ENCODE measurements around the genes MARCHF11 and BASP1.

GRCh38 chr5:14507802-14508495 is 73.6 kb upstream of the OTULINL start:
- PRO-cap = no peak

DNA sequence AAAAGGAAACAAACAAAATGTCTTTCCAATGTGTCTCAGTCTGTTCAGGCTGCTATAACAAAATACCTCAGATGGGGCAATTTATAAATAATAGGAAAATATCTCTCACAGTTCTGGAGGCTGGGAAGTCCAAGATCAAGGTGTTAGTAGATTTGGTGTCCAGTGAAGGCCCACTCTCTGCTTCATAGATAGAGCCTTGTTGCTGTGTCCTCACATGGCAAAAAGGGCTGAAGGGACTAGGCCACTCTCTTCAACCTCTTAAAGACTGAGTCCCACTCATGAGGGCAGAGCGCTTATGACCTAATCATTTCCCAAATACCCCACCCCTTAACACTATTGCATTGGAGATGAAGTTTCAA is 8.9 kb upstream of the OTULINL start:
- PRO-cap = no peak

DNA sequence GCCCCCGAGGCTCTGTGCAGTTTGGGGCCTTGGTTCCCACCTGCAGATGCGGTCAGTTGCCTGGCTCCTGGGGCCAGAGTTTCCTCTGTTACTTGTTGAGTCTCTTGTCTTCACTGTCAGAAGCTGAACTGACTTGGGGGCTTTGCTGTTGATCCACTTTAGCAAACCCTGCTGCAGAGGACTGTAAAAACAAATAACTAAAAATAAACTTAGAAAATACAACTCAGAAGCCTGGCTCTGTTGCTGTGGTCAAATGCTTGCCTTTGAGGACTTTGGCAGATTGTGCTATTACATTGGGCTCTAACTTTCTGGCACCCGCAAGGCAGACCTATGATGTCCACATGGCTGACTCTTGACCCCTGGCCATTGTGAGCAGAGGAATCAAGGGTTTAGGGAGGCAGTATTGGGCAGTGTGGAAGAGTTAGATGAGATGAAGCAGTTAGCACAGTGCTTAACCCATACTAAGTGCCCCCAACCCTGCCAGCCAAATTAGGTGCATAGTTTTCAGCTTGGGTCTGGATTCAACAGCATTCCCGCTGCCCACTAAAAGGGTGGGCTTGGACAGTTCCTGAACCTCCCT is 34.0 kb downstream of the OTULIN start:
- PRO-cap = no peak

DNA sequence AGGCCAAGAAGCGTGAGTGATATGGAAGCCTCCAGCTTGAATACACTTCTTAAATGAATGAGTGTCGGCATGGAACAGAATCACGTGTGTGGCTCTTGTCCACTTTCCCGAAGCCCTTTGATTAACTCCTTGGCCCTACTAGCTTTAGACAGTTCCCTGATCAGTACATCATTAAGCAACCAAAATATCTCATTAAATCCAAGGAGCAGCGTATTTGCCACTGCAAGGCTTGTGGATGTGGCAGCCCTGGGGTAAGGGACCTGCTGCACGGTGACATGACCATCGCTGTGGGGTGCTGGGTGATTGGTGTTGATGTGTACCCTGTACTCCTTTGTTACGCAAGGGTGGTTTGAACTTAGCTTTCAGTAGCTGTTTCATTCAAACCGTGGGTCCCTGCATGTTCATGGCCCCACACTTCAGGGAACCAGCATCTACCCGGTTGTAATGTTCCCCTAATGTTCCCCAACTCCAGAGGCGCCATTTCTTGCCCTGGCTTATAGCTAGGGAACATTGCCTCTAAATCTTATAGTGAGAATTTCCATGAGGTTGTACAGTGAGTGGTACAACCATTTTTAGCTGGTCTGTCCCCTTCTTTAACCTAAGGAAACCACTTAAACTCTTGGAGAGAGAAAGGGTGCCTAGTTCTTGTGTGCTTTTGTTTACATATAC is 41.1 kb downstream of the OTULIN start:
- PRO-cap = no peak

DNA sequence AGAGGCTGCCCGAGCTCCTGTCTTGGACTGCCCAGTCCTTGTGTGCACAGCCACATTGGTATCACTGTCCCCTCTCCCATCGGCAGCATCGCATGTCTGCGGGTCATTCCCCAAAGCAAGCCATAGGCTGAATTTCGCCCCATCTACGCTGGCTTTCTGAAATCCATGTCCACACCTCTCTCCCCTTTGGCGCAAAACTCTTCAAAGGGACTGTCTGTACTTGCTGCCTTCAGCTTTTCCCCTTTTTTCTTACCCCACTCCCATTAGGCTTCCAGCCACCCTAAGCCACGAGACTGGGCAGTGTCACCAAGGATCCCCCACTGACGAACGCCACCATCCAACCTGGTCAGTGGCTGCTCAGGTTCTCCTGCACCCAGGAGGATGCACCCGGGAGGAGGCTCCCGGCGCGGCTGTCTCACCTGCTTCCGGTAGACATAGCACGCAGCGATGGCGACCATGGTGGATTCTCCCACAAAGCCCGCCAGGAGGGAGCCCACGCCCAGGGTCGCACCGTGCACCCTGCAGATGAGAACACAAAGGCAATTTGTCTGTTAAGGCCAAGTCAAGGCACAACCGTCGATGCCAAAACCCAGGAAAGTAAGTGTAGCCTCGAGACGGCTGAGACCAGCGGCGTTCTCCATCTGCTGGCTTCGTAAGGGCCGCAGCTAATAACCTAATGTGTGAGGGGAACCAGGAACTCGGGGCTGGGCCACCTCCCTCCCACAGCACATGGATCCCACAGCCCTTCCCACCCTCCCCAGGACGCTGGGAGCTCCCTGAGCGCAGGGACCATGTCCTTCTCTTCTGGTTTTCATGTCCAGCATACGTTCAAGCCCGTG is 48.2 kb downstream of the OTULIN start:
- PRO-cap = no peak

GRCh38 chr5:14722000-14722589 is 57.6 kb downstream of the OTULIN start:
- PRO-cap = no peak

- PRO-cap = no peak
These were observed 40.9 kb downstream of the ANKH start for GRCh38 chr5:14830571-14831279.

GRCh38 chr5:15745691-15746093 is 245.7 kb downstream of the FBXL7 start:
- PRO-cap = no peak

DNA sequence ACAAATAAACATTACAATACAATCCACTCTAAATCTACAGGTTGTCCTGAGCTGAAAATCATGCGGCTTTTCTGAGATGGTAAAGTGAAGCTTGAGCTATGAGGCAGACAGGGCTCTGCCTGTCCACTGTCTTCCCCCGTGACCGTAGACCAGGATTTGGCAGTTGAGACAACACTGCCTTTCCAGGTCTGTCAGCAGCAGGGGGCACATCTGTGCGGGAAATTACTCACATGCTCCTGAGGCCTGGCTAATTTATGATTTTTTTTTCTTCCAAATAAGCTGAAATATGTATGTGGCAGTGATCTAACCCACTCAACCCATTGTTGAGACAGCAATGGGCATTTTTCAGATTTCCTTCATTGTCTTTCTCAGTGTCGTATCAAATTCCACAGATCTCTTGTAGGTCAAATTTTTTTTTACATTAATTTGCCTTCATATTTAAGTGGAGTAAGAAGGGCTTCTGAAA is 307.9 kb downstream of the FBXL7 start:
- PRO-cap = no peak

GRCh38 chr5:16179532-16180320 is at the start of gene MARCHF11:
MARCHF11 (minus strand) TSS chr5:16179791.
- PRO-cap = no peak

DNA sequence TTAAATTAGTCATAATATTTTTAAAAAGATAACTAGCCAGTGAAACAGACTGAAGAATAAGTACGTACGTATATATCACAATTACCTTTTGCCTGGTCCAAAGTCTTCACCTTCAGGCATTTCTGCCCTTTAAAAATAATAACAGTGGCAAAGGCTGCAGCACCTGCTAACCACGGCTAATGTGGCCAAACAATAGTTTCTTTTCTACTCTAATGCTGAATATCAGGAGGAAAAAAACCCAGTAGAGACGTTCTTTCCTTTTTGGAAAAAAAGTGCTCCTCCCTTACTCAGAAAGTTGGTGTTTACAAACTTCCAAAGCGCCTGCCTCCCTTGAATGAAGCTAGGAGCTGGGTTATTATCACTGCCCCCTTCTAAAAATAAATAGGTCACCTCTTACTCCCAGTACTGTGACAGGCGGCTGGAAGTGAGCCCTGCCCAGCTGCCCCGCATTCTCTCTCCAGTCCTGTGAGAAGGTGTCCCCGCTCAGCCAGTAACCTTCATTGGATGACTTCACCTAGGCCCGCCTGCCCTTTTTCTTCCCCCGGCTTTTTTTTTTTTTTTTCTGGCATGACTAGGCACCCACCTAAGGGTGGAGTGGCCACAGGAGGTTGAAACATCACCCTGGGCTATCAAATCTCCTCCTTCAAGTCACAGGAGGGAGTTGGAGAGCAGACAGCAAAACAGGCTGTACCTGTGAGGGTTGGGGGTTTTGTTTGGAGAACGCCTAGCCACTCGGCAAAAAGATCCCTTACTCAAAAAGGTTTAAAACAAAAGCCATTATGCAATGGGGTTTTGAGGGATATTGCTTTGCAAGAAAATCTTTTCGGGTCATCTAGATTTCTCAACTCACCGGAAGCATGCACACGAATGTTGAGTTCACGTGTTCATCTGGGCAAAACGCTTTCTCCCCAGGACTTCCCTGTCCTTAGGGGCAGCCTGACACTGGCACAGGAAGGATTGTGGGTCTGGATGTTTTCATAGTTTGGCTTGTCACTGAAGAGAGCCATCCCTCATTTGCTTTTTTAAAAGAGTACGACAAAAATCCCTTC is 43.2 kb upstream of the ZNF622 start:
- PRO-cap = no peak

DNA sequence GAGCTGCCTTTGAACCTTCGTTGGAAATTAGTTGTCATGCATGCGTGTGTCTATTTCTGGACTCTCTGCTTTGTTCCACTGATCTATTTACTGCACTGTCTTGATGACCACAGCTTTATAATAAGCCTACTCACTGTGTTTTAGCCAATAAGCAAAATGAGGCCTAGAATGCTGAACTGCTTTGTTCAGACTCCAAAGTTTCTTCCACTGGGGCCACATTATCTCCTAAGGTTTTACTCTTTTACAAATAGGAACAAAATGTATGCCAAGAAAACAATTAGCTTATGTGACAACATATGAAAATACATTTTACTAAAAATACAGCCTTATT is 72.1 kb downstream of the RETREG1 start:
- PRO-cap = no peak

DNA sequence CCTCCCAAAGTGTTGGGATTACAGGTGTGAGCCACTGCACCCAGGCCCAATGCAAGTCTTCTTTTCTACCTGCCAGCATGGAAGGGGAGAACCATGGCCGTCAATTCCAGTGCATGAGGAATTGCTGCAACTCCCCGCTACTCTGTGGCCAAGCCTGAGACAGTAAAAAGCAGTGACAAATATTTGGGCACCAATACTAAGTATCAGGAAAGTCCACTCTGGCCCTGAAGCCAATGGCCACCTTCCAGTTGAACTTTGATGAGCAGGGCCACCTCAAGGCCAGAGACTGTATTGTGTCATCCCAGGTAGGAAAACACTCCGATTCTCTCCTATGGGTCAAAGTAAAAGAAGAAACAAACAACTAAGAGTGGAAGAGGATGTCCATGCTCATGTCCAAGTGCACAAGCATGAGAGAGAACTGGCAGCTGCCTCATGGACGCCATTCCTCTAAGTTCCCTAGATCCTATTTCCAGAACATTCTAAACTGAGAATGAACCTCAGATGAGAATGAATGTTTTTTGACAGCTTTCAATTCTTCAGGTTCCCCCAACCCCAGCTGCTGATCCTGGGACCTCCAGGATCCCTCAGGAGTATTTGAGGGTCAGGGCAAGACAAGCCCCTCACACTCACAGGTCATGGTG is 27.1 kb downstream of the RETREG1 start:
- PRO-cap = no peak

- PRO-cap = no peak
These were observed 34.9 kb downstream of the MYO10 start for GRCh38 chr5:16900960-16901815.

- PRO-cap = bidirectional peak, plus-strand start at chr5:16936489, minus-strand start at chr5:16936265; unidirectional peak, plus-strand start at chr5:16936858
These were observed 409 bp upstream of the MYO10 start for GRCh38 chr5:16936380-16937014.

DNA sequence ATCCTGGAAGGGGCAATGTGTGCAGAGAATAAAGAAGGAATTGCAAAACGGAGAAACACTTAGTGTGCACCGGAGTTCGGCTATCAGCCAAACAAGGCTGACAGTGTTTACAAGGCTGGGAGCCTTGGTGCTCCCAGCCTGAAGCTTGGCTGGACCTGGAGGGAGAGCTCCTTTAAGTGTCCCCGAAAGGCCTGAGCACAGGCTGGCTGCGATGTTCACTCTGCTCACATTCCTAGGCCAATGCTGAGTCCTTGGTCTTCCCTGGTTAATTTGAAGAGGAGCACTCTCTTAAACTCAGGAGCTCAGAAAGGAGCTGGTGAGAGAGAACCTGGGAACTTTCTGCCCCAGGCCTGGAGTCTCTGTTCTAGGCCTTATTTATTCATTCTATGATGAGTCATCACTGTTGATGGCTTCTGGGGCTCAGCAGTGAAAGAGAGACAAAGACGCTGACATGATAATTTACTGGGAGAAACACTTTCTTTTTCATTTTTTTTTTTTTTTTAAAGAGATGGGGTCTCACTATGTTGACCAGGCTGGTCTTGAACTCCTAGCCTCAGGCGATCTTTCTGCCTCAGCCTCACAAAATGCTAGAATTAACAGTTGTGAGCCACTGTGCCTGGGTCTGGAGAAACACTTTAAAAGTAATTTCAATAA is 88.7 kb upstream of the MYO10 start:
- PRO-cap = no peak

- PRO-cap = no peak
These were observed 133.8 kb upstream of the MYO10 start for GRCh38 chr5:17069826-17070277.

DNA sequence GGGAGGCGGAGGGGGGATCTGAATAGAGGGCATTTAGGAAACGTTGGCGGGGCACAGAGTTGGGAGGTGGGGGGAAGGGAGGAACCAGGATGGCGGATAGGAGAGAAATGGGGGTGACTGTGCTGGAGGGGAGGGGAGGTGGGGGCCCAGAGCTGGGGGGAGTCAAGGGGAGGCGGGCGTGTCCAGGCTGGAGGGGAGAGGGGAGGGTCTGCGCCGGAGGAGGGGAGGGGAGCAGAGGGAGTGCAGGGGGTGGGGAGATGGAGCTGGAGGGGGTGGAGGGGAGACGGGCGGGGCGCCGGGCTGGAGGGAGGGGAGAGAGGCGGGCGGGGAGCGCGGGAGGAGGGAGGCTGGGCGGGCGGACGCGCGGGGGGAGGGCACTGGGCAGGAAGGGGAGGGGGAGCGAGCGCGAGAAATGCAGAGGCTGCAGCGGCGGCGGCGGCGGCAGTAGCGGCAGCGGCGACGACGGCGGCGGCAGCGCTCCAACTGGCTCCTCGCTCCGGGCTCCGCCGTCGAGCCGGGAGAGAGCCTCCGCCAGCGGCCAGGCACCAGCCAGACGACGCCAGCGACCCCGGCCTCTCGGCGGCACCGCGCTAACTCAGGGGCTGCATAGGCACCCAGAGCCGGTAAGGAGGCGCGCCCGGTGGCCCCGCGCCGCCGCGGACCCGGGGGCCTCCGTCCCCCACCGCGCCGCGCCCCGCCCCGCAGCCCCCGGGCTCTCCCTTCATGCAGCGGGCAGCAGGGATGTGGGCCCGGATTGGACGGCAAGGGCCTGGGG is at the start of gene BASP1:
TSS of gene BASP1 (plus strand) at position 444 of the 775 bp plus-strand sequence.
- PRO-cap = bidirectional peak, plus-strand start at position 444 of the sequence, minus-strand start at position 210 of the sequence

- PRO-cap = no peak
These were observed 263.1 kb upstream of the H3Y1 start for GRCh38 chr5:17918549-17919290.

DNA sequence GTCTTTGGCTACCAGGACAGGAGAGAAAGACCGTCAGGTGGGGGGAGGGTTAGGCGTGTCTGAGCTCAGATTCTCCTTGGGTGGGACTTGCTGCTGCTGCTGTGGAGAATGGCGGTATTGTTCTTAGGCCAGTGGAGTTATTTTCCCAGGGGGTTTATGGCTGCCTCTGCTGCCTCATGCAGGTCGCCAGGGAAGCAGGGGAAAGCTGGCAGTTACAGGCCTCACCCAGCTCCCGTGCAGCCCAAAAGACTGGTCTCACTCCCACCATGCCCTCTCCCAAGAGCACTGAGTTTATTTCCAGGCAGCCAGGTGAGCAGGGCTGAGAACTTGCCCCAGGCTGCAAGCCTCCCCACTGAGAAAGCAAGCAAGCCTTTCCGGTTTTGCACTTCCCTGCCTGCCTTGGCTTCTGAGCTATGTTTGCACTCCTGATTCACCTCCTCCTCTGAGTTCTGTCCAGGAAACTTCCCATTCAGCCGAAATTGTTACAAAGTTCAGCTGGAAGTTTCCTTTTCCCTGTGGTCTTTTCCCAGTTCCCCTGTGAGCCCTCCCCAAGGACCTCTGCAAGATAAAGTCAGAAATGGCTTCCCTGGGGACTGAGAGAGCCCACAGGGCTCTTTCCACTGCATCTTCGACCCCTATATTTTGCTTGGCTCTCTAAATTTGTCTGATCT is 296.1 kb upstream of the H3Y1 start:
- PRO-cap = no peak

Measured in paraaortic lymph node (tissue), 1 donor.